Ishikawa (cell line): ENCODE data around the genes KRTAP5-7, RNF121 and IL18BP.

DNA sequence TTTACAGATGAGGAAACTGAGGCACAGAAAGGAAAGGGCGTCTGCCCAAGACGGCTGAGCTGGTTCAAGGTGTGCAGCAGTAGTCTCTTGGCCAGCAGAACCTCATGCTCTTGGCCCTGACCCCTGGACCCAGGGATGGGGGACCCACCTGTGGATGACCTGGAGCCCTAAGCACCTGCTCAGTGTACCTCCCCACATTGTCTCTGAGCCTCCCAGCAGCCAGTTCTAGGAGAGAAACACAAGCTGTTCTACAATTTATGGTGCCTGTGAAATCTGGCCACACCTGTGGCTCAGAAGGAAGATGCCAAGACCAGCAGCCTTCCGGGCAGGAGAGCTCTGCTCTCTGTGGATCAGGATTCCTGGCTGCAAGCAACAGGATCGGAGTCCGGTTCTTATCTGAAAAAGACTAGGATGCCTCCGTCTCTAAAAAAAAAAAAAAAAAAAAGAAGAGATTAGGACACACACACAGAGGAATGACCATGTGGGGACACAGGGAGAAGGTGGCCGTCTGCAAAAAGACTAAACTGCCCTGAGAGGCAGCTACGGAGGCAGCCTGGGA, 103.6 kb upstream of the ANO1 start:
- RRBS = 87% methylated on average over 3 of the region's 8 CpGs

GRCh38 chr11:70064869-70065355, 13.2 kb upstream of the ANO1 start:
- RRBS = 78% methylated on average over 3 of the region's 8 CpGs

GRCh38 chr11:70090810-70091627, 12.9 kb downstream of the ANO1 start:
- RRBS = no CpG with 5 or more reads among the region's 14 CpGs

- RRBS = no CpG with 5 or more reads among the region's 17 CpGs
Measured at GRCh38 chr11:70160864-70161421, 42.2 kb upstream of the FADD start.

GRCh38 chr11:70164917-70165829, 37.9 kb upstream of the FADD start:
- RRBS = no CpG with 5 or more reads among the region's 30 CpGs

DNA sequence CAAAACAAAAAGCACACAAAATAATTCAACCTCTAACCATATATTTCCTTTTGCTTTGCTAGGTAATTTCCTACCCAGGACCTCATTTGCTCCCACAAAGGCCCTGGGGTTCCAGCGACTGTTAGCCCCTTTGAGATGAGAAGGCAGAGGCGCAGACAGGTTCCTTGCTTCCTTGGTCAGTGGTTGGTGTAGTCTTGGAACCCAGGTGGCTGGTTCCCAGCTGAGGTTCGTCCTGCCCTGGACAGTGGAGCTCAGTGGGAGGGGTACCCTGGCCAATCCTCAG, 61.6 kb downstream of the CTTN start:
- RRBS = no CpG with 5 or more reads among the region's 3 CpGs

GRCh38 chr11:70463075-70463611, 64.8 kb downstream of the CTTN start:
- RRBS = 94% methylated on average over 3 of the region's 14 CpGs

DNA sequence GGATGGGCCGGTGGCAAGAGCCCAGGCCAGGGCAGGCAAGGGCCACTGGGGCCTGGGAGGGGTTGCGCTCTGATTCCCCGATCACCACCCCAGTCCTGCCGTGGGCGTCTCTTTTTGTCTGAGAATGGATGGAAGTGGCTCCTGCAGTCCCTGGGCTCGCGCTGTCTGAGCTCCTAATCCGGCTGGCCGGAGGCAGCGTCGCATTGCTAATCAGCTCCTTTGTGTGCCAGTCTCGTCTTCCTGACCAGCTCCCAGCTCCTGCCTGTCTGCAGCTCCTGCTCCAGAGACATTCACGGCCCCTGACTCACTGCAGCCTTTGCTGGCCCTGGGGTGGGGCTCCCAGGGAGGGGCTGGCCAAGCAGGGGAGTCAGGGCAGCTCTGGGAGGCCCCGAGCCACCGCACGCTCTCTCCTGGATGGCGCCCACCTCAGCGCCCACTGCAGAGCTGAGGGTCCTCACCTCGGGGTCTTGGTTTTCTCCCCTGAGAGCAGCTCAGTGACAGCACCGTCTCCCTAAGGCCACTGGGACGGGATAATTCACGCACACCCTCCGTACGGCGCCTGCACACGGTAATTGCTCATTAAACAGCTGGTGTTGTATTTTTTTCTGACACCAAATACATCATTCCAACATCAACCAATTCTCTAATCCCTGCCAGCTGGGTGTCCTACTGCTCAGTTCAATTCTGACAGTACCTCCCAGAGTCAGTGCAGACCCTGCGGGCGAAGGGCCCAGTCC, 146.9 kb downstream of the CTTN start:
- RRBS = no CpG with 5 or more reads among the region's 28 CpGs

DNA sequence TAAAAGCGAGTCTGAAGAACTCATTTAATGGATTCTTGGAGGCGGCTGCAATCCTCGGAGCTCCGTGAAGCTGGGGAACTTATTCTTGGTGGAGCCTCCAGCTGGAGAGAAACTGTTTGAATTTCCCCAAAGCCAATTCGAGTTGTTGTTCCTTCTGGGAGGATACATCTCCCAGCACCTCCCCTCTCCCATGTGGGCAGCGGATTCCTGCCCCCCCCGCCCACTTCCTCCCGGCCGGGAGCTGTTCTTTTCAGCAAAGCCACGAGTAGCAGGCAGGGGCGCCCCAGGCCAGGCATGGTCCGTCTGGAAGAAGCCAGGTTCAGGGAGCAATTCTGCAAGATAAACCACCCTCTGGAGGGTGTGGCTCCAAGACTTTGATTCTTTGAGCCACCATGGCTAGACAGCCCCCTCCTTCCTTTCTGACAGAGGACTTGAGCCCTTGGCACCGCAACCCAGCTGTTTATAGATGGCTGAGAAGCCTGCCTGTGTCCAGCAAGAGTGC, 170.2 kb downstream of the CTTN start:
- RRBS = no CpG with 5 or more reads among the region's 13 CpGs

DNA sequence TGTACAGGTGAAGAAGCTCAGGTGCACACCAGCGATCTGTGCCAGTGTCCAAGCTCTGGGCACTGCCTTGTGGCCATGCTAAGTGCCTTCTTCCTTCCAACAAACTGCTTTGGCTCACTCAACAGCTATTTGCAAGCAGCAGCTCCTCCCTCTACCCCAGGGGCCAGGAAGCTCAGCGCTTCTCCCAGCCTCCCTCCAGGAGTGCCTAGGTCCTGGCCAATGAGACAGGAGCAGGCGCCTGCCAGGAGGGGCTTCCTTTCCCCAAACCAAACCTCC, 315.5 kb downstream of the CTTN start:
- RRBS = no CpG with 5 or more reads among the region's 3 CpGs

DNA sequence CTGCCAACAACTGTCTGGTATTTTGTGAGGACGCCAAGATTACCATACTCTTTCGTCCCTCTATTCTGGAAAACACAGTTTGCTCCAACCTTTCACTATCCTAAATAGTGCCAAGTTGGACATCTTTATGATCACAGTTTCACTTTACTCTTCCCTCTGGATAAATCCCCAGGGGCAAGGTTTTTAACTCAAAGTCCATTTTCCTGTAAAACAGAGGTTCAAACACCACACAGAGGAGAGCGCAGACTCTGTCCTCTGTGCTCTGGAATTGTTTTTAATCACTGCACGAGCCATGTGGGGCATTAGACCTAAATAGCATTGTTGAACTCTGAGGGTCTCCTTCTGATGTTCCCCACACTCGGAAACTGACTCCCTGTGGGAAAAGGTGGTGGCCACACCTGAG, 39.1 kb downstream of the SHANK2 start:
- RRBS = no CpG with 5 or more reads among the region's 5 CpGs

DNA sequence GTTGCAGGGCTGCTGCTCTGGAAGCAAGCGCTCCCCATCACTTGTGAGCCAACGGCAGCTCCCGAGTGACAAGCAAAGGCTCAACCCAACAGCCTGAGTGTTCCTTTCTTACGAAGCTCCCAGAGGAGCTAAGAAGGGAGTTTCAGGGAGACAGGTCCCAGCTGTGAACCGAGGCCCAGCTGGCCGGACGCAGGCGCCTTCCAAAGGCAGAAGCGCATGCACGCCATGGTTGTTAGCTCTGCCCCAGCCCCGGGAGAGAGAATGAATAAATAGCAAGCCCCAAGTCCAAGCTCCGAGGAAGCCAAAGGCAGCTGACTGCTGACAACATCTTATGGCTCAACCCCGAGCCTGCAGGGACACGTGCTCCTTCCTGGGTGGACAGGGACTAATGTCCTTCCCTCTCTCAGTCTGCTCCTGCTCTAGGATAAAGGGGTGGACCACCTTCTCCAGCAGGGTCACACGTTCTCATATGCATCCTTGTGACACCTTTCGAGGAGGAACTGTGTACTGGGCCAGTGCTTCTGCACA, 30.0 kb downstream of the SHANK2 start:
- RRBS = 41% methylated on average over 6 of the region's 16 CpGs

DNA sequence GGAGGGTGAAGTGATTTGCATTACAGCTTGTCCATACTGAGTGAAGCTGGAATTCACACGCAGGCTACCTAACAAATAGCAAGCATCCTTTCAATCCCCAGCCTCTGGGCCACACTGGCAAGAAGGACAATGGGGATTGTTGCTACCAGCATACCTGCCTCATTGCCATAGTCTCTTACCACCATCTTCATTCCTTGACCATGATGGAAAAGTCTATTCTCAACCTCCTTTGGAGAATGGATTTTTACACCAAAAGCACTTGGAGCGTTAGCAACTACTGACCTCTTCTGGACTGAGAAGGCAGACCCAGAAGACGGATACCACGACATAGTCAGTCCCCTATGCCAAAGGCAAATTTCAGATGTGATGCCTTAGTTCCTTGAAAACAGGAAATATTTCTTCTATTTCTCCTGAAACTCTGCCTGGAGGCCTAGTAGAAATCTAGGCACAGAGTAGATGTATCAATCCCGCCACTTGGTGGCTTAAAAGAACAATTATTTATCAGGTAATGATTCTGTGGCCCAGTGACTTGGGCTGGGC, 75.5 kb downstream of the DHCR7 start:
- RRBS = no CpG with 5 or more reads among the region's 5 CpGs

- RRBS = no CpG with 5 or more reads among the region's 9 CpGs
Measured at GRCh38 chr11:71526929-71527450, at the start of gene KRTAP5-7. TSS of gene KRTAP5-7 (plus strand) at chr11:71527267.

GRCh38 chr11:71786932-71787434, 46.0 kb upstream of the DEFB108B start:
- RRBS = 2% methylated on average over 2 of the region's 30 CpGs

- RRBS = no CpG with 5 or more reads among the region's 1 CpG
Measured at GRCh38 chr11:71804634-71804878, 28.4 kb upstream of the DEFB108B start.

DNA sequence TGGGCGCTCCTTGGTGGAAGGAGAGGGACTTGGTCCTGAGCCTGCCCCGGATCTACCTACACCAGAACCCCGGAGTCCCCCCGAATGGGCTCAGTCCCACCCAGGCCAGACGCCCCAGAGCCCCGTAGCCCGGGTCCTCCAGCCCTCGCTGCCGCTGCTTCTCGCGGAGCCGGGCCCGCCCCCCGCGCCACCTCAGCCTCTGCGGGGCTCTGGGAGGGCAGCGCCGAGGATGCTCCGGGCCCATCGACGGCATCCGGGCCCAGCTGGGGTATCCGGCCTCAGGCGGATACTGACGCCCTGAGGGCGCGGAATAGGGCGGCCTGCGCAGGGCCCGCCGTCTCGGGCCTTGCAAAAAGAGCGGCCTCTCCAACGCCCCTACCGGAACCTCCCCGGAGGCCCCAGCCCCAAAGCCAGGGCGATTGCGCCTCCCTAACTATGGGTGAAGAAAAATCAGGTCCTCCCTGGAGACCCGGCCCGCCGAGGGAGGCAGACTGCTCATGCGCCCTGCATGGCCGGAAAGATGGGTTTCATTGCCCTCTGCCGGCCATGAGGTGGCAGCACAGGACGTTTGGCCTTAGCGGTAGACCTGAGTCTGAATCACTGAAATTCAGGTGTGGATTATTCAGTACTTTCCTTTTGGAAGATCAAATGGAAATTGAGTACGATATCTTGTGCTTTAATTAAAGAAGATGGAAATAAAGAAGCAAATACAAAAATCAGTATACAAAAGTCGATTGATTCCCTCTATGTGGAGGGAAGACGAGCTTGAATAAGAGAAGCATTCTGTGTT, 19.4 kb upstream of the DEFB108B start:
- RRBS = 29% methylated on average over 9 of the region's 49 CpGs

- RRBS = no CpG with 5 or more reads among the region's 17 CpGs
Measured at GRCh38 chr11:71928840-71929126, at the start of gene RNF121. TSS of gene RNF121 (plus strand) at chr11:71929046.

GRCh38 chr11:71929127-71929431, 233 bp downstream of the RNF121 start:
- RRBS = no CpG with 5 or more reads among the region's 10 CpGs

DNA sequence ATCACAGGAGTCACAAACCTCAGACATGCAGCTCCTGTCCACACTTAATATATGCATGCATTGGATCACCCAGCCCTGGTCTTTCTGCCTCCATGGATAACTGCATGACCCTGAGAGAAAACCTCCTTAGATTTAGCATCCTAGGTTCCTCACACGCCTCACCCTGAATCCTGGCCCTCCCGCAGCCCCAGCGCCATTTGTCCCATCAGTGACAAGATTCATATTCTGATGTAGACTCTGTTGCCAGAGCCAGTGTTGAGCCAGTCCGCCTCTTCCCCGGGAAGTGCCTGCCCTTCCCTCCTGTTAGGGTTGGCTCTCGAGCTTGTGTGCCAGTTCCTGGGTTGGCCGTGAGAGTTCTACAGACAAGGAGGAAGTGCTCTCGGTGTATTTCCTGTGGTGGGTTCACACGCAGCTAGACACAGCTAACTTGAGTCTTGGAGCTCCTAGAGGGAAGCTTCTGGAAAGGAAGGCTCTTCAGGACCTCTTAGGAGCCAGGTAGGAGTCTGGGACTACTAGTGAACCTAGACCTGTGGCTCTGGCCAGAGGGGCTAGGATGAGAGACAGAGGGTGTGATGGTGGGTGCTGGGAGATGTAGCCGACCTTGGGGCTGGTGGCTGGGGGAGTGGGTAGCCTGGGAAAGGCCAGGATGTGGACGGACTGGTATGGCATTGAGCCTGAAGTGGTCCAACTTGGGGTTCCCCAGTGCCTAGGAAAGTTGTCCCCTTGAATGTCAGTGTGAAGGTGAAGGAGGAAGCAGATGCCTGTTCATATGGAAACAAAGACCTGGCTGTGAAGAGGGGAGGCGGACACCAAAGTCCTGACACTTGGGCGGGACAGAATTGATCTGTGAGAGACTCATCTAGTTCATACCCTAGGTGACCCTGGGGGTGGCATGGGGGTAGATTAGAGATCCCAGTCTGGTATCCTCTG, at the start of gene IL18BP:
IL18BP (plus strand) TSS at position 385 of the 930 bp plus-strand sequence.
- RRBS = no CpG with 5 or more reads among the region's 13 CpGs